ENCODE measurements around a stretch of chr7.

GRCh38 chr7:139101779-139102592 lies 7.5 kb downstream of the ZC3HAV1 start:
CAGE:
- cytosol, long polyA minus RNA, result no peak
- cytosol, long polyA plus RNA, result no peak
- long polyA plus RNA, result no peak
- nucleus, long polyA minus RNA, result no peak
- nucleus, long polyA plus RNA, result no peak

DNA sequence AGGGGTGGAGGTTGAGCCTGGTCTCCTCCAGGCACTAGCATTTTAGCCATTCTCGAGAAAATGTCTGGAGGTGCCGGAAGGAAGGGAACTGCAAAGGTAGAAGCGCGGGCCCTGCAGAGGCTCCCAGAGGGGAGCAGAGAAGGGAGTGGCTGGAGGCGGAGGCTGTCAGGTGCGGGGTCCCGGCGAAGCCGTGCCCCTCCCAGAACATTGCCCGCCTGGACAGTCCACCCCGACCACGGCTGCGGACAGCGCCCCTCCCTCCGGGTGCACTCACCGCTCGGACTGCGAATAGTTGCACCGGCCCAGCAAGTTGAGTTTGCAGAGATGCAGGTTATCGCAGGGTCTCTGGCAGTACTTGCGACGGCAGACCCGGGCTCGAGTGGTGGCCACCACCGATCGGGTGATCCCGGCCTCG lies 763 bp downstream of the ZC3HAV1 start:
CAGE:
- cytosol, long polyA minus RNA, result no peak
- cytosol, long polyA plus RNA, result no peak
- long polyA plus RNA, result no peak
- nucleus, long polyA minus RNA, result no peak
- nucleus, long polyA plus RNA, result no peak

DNA sequence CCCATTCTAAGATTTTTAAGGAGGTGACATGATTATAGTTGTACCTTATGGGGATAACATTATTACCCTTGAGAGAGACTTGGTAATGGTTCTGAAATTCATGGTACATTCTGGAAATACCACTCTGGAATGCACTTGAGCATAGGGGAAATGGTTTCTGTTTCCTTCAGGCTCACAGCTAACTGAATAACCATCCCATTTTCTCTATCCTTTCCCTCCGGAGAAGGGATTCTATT lies 1.5 kb downstream of the FMC1 start:
CAGE:
- cytosol, long polyA minus RNA, result no peak
- cytosol, long polyA plus RNA, result no peak
- long polyA plus RNA, result no peak
- nucleus, long polyA minus RNA, result no peak
- nucleus, long polyA plus RNA, result no peak

DNA sequence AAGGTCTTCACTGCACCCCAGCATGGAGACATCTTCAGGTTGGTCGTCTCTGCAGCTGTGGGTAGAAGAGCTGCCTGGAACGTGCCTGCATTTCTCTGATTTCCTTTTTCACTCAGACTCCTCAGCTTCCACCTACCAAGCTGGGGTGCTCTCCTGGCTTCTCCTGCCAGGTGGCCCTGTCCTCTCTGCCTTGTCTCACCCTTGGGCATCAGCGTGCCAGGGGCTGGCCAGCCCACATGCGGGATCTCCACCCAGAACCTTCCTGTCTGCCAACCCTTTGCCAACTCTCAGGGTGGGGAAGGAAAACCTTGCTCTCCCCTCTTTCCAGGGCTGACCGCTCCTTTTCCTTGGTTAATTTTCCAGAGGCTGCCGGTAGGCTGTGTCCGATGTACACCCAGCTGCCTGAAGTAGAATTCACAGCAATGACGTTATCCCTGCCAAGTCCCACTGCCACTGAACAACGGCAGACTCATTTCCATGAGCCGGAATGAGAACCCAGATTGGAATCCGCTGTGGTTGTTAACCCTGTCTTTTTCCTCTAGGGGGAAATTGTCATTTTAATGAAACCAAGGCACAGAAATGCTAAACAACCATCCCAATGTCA lies 30.6 kb downstream of the KLRG2 start:
CAGE:
- cytosol, long polyA minus RNA, result no peak
- cytosol, long polyA plus RNA, result no peak
- long polyA plus RNA, result no peak
- nucleus, long polyA minus RNA, result no peak
- nucleus, long polyA plus RNA, result no peak

CAGE:
- cytosol, long polyA minus RNA, result no peak
- cytosol, long polyA plus RNA, result no peak
- long polyA plus RNA, result no peak
- nucleus, long polyA minus RNA, result no peak
- nucleus, long polyA plus RNA, result no peak
Measured at GRCh38 chr7:139594598-139595288, 71.3 kb downstream of the CLEC2L start.

DNA sequence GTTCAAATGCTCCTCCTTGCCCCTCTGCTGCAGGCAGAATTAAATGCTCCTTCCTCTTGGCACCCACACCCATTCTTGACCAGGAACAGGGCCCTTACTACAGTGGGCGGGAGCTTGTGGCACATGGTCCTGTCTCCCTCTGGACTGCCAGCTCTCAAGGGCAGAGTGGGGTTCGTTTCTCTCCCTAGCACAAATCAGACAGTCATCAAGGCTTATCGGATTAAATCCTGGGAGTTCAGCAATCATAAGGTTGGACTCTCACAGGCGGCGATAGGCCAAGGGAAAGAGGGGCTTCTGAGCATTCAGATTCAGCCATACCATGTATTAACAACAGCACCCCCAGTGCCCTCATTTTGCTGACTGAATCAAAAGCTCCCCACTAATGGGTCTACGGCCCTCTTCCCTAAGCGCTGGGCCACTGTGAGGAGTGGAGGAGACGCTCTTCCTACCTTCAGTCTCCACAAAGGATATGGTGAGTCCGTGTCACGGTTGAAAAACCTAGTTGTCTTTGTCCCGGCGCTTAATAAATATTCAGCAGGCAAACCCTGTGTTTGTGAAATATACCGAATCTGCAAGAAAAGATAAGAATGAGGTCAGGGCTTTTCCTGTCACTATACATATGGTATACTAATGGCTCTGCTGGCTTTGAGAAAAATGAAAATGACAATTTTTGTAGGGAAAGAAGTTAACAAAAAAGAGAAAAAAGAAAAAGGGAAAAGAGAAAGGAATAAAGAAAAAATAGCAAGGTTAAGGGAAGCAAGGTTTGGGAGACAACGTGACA lies 107.4 kb downstream of the CLEC2L start:
CAGE:
- cytosol, long polyA minus RNA, result no peak
- cytosol, long polyA plus RNA, result no peak
- long polyA plus RNA, result no peak
- nucleus, long polyA minus RNA, result no peak
- nucleus, long polyA plus RNA, result no peak

GRCh38 chr7:139696555-139696916 lies 81.3 kb downstream of the HIPK2 start:
CAGE:
- cytosol, long polyA minus RNA, result no peak
- cytosol, long polyA plus RNA, result no peak
- long polyA plus RNA, result no peak
- nucleus, long polyA minus RNA, result no peak
- nucleus, long polyA plus RNA, result no peak

DNA sequence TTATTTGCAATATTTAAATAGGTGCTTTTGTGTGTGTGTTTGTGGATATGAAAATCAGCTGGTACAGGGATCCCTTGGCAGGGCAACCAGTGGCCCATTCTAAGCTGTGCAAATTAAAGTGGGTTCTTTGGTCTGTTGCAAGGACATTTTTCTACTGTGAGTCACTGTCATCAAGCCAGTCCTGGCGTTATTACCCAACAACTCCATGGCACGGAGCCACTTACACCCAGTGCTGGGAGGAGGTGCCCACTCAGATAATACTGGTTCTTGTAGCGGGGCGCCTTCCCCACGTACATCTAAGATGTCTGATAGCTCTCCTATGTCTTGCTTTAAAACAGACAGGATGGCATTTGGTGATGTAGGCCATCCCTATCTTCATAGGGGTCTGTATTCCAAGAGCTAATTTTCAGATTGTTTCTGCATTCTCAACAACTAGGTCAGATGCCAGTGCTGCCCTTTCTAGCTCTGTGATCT lies 45.6 kb downstream of the HIPK2 start:
CAGE:
- cytosol, long polyA minus RNA, result no peak
- cytosol, long polyA plus RNA, result no peak
- long polyA plus RNA, result no peak
- nucleus, long polyA minus RNA, result no peak
- nucleus, long polyA plus RNA, result no peak

CAGE:
- cytosol, long polyA minus RNA, result no peak
- cytosol, long polyA plus RNA, result no peak
- long polyA plus RNA, result no peak
- nucleus, long polyA minus RNA, result no peak
- nucleus, long polyA plus RNA, result no peak
Measured at GRCh38 chr7:139737700-139738524, 39.9 kb downstream of the HIPK2 start.

DNA sequence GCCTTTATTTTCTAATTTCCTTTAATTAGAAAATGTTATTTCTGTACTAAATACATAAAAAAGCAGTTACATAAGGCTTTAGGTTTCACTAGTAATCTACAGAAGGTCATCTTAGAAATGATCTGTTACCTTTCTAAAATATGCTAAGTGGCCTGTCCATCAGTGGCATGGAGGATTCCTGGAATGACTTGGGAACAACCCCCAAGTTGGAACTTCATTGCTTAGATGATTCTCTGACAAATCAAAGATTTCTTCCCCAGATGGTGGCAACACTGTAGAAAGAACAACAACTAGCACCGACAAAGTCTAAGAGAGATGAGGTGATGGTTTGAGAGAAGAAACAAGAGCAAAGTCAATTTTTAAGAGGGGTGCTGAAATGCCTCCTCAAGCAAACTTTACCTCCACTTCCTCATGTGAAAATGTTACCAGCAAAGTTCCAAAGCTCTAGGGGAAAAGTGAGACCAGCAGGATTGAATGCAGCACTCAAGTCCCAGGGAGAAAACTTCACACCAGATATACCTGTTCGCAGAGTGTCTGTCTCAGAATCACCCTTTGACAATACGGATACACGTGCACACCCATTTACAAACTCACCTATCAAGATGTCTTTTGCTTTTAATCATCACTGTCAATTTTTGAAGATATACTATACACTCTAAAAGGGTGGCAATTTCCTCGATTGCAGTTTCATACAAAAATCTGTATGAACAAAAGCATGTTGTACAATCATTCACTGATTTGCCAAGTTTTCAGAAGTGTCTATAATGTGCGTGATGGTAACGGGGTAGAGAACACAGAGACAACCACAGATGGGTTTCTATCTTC lies 15.6 kb downstream of the HIPK2 start:
CAGE:
- cytosol, long polyA minus RNA, result no peak
- cytosol, long polyA plus RNA, result no peak
- long polyA plus RNA, result no peak
- nucleus, long polyA minus RNA, result no peak
- nucleus, long polyA plus RNA, result no peak

DNA sequence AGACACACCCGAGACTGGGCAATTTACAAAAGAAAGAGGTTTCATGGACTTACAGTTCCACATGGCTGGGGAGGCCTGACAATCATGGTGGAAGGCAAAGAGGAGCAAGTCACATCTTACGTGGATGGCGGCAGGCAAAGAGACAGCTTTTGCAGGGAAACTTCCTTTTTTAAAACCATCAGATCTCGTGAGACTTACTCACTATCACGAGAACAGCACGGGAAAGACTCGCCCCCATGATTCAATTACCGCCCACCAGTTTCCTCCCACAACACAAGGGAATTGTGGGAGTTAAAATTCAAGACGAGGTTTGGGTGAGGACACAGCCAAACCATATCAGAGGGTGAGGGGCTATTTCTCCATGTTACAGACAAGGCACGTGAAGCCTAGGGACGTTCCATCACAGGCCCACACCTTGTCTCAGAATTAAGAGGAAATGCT lies 85.5 kb downstream of the PARP12 start:
CAGE:
- cytosol, long polyA minus RNA, result no peak
- cytosol, long polyA plus RNA, result no peak
- long polyA plus RNA, result no peak
- nucleus, long polyA minus RNA, result no peak
- nucleus, long polyA plus RNA, result no peak

GRCh38 chr7:139984228-139985043 lies 78.3 kb downstream of the PARP12 start:
CAGE:
- cytosol, long polyA minus RNA, result no peak
- cytosol, long polyA plus RNA, result no peak
- long polyA plus RNA, result no peak
- nucleus, long polyA minus RNA, result no peak
- nucleus, long polyA plus RNA, result no peak

DNA sequence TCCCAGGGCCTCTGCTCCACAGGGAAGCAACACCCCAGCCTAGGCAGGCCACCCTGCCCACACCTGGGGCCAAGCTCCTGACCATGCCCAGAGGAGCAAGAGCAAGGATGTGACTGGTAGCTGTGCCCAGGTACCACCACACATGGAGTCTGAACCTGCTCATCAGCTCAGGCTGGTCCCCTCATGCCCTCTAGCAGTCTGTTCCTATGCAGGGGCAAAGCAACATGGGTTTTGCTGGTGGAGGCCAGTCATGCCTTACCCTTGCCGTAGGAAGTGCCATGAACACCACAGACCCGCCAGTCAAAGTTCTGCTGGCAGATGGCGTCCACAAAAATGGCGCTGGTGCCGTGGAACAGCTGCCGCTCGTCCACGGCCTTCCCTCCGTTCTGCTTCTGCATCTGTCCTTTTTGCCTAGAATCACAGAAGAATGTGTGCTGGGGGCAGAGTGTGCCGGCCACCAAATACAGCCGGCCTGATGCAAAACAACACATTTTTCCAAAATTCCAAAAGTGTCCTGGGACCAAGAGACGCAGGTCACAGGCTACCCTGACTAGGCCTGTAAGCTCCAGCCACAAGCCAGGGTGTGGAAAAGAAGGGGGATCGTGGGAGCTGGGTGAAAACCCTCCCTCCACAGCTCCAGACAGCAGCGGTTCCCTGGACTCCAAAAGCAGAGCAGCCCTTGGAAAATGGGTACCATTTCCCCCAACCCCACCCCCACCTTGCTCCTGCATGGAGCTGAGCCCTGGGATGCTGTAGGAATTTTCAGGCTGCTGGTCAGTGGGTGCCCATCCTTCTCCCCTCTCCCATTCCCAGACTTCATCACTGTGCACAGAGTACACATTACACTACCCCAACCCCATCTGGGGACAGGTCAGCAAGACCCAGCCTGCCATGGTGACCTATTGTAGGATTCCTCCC lies 36.6 kb downstream of the PARP12 start:
CAGE:
- cytosol, long polyA minus RNA, result no peak
- cytosol, long polyA plus RNA, result no peak
- long polyA plus RNA, result no peak
- nucleus, long polyA minus RNA, result no peak
- nucleus, long polyA plus RNA, result no peak

GRCh38 chr7:140065084-140065576 lies 2.4 kb upstream of the PARP12 start:
CAGE:
- cytosol, long polyA minus RNA, result no peak
- cytosol, long polyA plus RNA, result no peak
- long polyA plus RNA, result no peak
- nucleus, long polyA minus RNA, result no peak
- nucleus, long polyA plus RNA, result no peak

GRCh38 chr7:140110667-140111476 lies 48.1 kb upstream of the PARP12 start:
CAGE:
- cytosol, long polyA minus RNA, result no peak
- cytosol, long polyA plus RNA, result no peak
- long polyA plus RNA, result no peak
- nucleus, long polyA minus RNA, result no peak
- nucleus, long polyA plus RNA, result no peak

GRCh38 chr7:140171491-140172003 lies 5.2 kb downstream of the KDM7A start:
CAGE:
- cytosol, long polyA minus RNA, result no peak
- cytosol, long polyA plus RNA, result no peak
- long polyA plus RNA, result no peak
- nucleus, long polyA minus RNA, result no peak
- nucleus, long polyA plus RNA, result no peak

DNA sequence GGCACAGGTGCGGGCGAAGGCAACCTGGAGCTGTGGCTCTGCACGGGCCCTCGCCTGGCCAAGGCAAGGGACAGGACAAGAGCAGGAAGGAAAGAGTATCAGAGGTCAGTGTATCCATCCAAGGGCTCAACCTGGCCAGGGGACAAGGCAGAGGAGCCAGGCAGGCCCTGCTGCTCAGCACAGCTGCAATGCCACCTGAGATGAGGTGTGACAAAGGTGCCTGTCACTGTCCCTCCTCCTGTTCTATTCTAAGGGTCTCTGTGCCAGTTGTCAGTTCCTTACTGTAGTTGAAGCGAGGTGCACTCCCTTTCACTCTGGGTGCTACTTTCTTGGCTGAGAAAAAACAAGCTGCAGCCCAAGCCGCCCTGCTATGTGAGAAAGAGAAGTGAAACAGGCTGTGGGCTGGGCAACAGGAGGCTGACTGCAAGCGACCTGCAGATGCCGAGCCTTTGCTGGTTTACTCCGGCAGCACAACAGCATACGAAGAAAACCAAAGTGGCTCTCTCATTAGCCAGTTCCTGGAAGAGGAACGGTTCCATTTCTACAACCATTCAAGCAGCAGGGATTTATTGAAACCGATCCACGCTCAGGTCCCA lies 33.3 kb upstream of the KDM7A start:
CAGE:
- cytosol, long polyA minus RNA, result no peak
- cytosol, long polyA plus RNA, result no peak
- long polyA plus RNA, result no peak
- nucleus, long polyA minus RNA, result no peak
- nucleus, long polyA plus RNA, result no peak

GRCh38 chr7:140451417-140452287 lies 27.7 kb downstream of the MKRN1 start:
CAGE:
- cytosol, long polyA minus RNA, result no peak
- cytosol, long polyA plus RNA, result no peak
- long polyA plus RNA, result no peak
- nucleus, long polyA minus RNA, result no peak
- nucleus, long polyA plus RNA, result no peak

DNA sequence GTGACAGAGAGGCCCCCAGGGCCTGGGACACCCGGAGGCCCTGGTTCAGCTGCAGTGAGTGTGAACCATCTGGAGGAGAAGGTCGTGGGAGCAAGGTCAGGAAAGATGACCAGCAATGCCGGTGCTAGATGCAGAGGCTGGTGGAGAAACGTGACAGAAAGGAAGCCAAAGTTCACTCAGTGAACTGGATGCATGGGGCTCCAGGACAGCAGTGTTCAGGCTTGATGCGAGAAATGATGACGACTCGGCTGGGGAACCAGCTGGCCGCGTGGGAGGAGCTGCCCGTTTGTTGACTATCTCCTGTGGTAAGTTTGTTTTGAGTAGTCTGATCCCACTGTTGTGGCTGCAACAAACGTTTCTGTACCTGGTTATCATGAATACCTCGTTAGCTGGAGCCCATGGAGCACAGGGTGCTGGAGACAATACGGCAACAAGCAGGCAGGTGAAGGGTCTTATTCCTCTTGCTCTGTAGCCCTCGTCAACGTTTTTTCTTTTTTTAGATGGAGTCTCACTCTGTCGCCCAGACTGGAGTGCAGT lies 54.2 kb upstream of the MKRN1 start:
CAGE:
- cytosol, long polyA minus RNA, result no peak
- cytosol, long polyA plus RNA, result no peak
- long polyA plus RNA, result no peak
- nucleus, long polyA minus RNA, result no peak
- nucleus, long polyA plus RNA, result no peak

CAGE:
- cytosol, long polyA minus RNA, result no peak
- cytosol, long polyA plus RNA, result no peak
- long polyA plus RNA, result no peak
- nucleus, long polyA minus RNA, result no peak
- nucleus, long polyA plus RNA, result no peak
Measured at GRCh38 chr7:140585430-140585868, 55.2 kb downstream of the DENND2A start.